SK-N-MC (cell line): ENCODE measurements around the genes TMED5 and FNBP1L.

DNA sequence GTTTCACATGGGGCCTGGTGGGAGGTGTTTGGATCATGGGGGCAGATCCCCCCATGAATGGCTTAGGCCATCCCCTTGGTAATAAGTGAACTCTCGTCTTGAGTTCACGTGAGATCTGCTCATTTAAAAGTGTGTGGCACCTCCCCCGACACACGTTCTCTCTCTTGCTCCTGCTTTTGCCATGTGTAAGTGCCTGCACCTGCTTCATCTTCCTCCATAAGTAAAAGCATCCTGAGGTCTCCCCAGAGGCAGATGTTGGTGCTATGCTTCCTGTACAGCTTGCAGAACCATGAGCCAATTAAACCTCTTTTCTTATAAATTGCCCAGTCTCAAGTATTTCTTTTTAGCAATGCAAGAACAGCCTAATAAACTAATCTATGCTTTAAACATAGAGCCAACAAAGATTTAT, 147.6 kb downstream of the TGFBR3 start:
- RRBS = no CpG with 5 or more reads among the region's 4 CpGs

DNA sequence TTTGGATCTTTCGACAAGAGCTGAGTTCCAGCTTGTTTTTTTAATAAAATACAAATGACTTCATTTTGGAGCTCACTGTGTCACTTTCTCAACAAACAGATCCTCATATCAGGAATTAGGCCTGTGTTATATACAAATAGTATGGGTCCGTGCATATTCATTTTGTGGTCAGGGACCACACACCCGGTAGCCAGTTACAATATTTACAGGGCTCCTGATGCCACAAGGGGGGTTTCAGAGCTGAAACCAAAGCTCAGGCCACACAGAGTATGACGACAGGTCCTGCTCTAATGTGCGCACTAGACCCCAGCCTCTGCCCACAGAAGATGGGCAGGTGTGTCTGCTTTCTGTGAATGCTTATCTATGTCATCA, 127.9 kb downstream of the TGFBR3 start:
- RRBS = no CpG with 5 or more reads among the region's 5 CpGs

GRCh38 chr1:91795224-91796008, 90.5 kb downstream of the TGFBR3 start:
- RRBS = no CpG with 5 or more reads among the region's 9 CpGs

GRCh38 chr1:91826110-91826664, 59.8 kb downstream of the TGFBR3 start:
- RRBS = no CpG with 5 or more reads among the region's 8 CpGs

GRCh38 chr1:92535998-92536670, 49.4 kb upstream of the GFI1 start:
- RRBS = no CpG with 5 or more reads among the region's 4 CpGs

DNA sequence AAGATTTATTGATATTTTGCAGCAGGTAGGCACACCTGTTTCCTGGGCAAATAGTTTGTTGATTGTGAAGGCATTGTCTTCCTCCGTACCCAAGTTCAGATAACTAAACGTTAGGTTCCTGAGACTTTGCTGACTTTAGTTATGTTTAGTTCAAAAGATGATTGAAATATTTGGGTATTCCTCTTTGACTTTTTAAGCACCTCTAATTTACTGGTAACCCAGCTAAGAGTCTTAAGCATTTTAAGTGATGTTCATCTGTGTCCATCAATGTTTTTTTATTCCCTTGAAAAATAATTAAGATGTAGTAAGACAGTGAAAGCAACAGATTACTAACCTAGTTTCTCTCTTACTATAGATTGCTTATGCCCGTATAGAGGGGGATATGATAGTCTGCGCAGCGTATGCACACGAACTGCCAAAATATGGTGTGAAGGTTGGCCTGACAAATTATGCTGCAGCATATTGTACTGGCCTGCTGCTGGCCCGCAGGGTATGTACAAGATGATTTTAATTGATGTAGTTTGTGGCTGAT, 2.6 kb downstream of the RPL5 start:
- RRBS = no CpG with 5 or more reads among the region's 7 CpGs

- RRBS = no CpG with 5 or more reads among the region's 5 CpGs
Observed at GRCh38 chr1:93042391-93042952, 36.6 kb upstream of the MTF2 start.

DNA sequence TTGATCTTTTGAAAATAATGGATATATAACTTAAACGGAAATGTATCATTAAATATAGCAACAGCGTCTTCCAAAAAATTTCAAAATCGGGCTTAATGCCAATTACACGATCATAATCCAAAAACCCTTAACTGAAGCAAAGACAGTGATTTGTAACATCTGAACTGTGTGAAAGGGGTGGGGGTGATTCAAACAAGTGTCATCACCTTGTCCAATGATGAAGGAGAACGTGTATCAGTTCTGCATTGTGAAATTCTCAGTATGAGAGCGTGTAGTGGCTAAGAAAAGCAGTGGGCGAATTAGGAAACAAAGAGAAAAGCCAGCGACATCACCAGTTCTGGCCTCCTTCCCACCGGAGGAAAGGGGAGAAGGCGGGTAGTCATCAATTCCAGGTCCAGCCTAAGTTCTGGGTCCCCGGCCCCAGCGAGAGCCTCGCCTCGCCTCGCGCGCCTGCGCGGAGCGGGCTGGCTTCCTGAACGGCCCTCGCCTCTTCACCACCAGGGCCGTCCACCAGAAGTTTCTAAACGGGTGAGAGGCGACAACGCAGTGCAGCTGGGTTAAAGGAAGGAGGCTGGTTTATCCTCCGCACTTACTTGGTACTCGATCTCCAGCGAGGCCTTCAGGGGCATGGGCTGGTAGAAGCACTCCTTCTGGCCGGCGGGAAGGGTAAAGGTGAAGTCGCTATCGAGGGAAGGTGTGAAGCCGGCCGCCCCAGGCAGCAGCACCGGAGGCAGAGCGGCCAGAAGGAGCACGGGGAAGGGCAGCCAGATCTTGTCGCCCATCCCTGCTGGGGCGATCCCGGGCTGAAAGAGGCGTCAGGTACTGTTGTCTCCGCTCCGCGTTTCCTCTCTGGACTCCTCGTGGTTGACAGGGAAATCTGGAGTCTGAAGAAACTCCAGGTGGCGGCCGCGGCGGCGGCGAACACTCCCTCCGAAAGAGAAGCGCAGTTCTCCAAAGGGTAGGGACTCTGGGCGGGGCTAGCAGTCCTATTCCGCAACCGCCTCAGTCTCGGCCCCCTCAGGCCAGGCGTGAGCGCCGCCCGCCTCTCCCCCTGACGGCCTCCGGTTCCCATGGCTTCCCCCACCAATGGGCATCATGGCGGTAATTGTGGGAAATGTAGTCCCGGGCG, at the start of gene TMED5:
TMED5 (minus strand) TSS at position 953 of the 1,129 bp plus-strand sequence.
- RRBS = under 1% methylated on average over 17 of the region's 67 CpGs

GRCh38 chr1:93360682-93361630, 15.2 kb downstream of the DR1 start:
- RRBS = no CpG with 5 or more reads among the region's 2 CpGs

DNA sequence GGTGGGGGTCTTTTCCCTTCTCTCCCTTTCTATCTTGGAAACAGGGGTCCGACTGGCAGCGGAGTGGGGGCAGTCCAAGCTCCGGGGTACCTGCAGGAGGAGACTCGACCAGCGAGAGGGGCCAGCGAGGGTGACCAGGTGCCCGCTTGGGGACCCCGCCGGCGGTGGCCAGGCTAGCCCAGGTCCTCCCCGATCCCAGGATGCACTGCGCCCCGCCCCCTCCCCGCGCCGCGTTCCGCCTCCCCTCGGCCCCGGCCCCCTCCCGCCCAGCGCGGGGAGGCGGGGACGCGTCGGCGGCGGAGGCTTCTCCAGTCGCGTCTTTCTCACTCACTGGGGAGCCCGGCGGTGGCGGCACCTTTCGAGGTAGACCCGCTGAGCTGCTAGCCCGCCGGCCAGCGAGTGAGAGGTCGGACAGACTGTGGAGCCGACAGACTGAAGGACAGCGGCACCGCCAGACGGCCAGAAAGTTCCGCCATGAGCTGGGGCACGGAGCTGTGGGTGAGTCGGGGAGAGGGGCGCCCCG, at the start of gene FNBP1L:
FNBP1L (plus strand) TSS at position 311 of the 523 bp plus-strand sequence.
- RRBS = 1% methylated on average over 30 of the region's 49 CpGs

DNA sequence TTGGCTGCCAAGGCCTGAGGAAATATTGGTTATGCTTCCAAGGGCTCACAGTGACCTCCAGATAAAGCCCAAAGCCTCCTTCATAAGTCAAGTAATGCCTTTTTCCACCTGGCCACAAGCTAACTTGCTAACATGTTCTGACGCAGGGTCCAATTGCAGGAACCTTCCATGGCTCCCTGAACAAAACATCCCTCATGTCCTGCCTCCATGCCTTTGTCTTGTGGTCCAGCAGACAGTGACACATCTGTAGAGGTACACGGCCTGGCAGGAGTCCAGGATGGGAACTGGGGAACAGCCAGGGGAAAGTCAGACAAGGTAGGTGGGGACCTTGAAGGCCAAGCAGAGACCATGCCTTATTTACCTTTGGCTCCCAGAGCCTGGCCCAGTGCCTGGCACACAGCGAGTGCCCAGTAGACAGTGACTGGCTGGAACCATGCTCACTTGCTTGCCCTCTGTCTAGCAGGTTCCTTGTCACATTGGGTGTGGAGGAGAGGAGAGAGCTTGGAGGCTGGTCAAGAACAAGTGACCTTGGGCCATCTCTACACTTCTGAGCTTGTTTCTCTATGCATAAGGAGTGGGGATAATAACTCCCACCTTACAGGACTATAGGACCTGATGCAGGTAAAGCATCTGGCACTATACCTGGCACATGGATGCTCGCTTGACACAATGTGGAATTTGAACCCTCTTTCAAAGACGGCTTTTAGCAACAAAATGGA, 81.0 kb downstream of the BCAR3 start:
- RRBS = no CpG with 5 or more reads among the region's 5 CpGs

- RRBS = 78% methylated on average over 3 of the region's 16 CpGs
Observed at GRCh38 chr1:93613557-93614747, 67.7 kb downstream of the BCAR3 start.

DNA sequence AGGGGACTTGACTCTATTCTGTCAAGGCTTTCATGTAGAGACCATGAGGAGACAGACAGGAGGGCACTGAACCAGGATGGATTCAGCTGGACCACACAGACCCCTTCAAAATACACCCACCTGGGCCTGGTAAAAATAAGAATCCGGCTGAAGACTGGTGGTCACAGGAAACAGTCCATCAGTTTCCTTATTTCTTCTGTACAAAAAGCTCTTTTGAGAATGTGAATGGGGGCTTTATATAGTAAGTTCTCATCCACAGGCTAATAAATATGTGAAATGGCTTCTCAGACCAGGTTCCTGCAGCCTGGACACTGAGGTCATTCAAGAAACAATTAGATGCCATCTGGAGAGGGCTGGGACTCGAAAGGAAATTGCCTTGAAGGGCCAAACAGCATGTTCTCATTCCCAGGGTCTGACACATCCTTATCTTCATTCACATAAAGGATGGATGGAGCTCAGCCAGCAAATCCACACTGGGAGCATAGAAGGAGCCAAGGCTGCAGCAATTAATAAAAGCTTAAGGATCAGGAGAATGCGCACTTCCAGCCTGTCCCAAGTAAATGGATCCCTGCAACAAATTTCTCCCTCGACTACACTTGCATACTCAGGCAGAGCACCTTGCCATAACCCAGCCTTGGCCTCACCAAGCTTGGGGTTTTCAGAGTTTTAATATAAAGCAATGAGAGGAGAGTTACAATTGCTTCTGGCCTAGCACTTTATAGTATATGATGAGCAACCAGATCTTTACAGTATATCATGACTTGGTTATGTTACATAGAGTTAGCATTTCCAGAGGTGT, 56.1 kb downstream of the BCAR3 start:
- RRBS = no CpG with 5 or more reads among the region's 4 CpGs

DNA sequence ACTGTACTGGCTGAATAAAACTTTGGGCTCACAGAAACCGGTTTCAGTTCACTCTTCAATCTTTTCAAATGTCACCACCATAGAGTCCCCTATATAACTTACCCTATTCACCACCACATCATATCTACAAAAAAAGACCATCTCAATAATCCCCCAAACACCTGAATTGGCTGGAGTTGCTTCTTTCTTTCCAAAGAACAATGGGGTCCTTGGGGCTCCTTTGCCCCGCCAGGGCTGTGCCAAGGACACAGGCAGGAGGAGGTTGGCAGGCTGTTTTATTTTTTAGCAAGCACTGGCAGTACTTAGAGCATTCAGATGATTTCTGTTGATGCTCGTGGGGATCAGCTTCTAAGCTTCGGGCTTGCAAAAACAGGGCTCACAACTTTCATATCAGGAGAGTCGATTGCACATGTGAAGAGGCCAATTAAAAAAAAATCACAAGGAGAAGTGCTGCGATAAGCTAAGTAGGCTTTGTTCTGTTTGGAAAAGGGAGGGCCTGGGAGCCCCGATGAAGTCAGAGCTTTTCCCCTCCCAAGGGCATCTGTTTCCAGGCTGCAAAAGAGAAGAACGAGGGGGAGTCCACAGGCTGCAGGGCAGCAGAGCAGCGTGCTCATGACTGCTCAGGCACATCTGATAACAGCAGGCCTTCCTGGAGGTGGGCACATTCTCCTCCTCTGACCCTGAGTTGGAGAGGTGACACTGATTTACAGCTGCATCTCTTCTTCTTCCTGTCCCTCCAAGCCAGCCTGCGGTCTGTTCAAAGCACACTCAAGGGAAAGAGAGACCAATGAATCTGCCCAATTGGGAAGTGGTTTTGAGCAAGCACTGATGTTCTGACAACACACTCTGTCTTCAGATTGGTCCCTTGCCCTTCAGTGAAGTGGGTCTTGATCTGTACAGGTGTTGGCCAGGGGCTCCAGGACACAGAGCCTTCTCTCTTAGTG, 27.2 kb upstream of the BCAR3 start:
- RRBS = no CpG with 5 or more reads among the region's 10 CpGs

DNA sequence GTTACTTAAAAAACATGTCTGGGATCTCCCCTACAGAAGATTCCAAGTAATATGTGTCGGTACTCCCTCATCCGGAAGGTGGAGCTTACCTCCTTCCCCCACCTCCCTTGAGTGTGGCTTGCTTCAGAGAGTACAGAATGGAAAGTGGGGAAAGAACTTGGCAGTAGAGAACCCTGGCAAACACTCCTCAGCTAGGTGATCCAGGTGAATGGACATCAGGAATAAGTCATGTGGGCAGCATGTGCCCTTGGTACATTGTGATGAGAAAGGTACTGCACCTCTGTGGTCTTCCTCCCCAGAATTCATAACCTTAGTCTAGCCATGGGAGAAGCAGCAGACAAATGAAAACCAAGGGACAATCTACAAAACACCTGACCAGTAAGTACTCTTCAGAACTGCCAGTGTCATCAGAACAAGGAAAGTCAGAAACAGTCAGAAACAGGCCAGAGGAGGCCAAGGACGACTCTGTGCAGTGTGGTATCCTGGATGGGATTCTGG, 49.1 kb upstream of the BCAR3 start:
- RRBS = no CpG with 5 or more reads among the region's 3 CpGs

GRCh38 chr1:93779684-93780395, 98.2 kb upstream of the BCAR3 start:
- RRBS = no CpG with 5 or more reads among the region's 4 CpGs

DNA sequence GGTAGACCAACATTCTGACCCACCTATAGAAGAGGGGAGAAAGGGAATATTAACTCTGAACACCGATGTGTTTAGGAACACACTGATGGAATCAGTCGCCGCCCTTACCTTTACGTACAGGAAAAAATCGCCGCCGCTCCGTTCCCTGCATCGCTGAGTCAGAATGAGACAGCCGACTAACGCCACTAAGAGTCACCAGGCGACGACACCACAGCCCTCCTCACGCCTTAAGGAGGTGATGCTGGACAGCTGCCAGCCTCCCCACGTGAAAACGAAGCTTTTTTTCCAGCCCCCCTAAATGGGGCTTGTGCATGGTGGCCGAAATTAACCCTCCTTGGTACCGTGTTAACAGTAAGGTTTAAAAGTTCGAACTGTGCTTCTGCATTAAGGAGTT, 569 bp downstream of the DNTTIP2 start:
- RRBS = no CpG with 5 or more reads among the region's 19 CpGs

DNA sequence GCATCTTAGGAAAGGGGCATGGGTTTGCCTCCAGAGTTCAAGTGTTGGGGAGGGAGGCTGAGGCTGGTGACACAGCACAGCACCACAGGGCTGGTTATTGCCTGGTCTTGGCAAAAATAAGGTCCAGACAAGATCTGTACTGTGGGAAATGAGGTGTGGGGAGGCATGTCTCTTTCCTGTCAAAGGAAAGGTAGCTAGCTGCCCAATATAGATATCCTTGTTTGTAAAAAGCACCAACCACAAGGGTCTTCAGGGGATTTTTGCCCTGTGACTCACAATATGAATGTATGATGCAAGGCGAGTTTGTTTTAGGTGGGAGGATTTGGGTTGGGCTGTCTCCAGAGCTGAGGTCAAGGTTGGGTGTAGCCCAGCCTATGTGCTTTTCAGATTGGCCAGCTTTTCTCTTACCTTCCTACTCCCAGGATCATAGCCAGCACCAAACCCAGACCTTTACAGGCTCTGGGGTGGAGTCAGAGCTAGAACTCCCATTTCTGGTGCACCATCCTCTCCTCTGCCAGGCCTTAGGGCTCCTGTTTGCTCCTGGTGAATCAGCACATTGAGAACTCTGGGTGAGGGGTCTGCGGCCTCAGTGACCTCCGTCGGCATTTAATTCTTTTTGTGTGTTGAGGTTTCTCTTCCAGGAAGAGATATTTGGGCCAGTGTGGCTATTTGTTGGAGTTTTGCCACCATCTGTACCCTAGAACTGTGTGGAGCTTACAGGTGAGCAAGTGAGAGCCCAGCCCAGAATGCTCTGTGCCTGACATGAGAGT, 55.5 kb upstream of the GCLM start:
- RRBS = no CpG with 5 or more reads among the region's 4 CpGs

GRCh38 chr1:94073051-94073649, 47.8 kb downstream of the ABCA4 start:
- RRBS = no CpG with 5 or more reads among the region's 7 CpGs

DNA sequence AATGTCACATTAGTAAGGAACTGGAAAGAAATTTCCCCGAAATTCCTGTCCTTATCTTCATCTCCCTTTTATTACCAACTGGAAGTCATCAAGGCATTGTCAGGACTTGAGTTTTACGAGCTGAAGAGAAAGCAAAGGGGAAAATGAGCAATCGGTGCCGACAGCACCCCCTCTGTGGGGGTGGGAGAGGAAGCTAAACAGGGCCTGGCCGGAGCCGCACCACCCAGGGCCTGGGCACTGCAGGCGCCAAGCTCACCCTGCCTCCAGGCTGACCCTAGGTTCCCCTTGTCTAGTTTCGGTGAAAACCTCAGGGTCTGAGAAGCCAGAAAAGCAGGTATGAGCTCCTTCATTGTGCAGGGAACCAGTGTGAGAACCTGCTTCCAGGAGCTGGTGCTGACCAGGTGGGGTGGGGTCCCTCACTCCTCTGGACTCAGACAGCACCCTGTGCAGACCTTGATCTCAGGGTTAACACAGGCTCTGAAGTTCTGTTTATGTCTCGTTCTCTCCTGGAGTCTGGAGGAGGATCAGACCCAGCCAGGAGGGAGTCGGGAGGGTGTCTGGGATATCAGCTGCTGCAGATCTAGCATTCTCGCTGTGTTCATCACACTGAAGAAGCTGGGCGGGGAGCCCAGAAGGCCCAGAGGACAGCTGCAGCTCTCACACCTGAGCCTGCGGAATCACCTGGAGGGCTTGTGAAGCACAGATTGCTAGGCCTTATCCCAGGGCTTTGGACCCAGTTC, 19.6 kb downstream of the ABCA4 start:
- RRBS = no CpG with 5 or more reads among the region's 13 CpGs